Fibroblast of villous mesenchyme (primary cell): ENCODE results near the genes DNAJB12, MICU1, MRPS16 and MSS51.

DNA sequence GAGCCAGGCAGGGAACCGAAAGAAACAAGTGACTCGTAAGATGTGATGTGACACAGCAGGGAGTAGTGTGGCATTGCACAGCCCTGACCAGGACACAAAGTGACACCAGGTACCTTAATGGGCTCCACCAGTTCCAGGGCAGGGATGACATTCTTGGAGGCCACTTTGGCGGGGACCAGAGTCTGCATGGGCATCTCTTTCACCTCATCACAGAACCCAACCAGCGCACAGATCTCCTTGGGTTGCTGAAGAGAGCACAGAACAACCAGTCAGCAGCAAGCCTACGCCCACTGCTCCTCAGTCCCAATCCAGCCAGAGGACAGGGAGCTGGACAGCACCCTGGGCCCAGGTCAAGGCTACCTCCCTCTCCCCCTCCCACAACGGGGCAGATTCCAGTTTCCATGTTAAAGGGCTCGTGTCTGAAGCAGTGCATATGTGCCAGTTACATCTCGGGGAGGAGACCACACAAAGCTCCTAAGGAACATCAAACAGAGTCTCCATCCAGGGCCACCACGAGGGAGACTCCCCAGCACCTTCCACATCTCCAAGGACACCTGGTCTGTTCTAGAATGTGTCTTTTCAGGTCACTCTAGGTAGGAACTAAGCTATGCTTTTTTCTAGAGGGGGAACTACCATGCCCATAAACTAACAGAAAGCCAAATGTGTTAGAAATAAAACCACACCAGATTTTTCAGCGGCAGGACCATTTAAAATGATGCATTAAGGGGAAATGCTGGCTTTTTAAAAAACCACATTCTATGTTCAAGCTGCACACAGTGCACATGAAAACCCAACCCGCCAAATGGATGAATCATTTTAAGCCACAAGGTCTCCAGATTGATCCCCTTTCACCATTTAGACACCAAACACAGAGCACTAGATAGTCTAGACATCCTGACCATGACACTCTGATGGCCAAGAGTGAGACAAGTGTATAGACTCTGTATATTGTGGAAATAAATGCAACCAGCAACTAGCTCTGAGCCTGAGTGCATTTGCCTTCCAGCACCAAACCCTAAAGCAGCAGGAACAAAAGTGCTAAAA, 29.0 kb downstream of the PSAP start:
- CAGE, long polyA plus RNA, result no peak

GRCh38 chr10:71903549-71904244, 52.6 kb upstream of the PSAP start:
- CAGE, long polyA plus RNA, result no peak

DNA sequence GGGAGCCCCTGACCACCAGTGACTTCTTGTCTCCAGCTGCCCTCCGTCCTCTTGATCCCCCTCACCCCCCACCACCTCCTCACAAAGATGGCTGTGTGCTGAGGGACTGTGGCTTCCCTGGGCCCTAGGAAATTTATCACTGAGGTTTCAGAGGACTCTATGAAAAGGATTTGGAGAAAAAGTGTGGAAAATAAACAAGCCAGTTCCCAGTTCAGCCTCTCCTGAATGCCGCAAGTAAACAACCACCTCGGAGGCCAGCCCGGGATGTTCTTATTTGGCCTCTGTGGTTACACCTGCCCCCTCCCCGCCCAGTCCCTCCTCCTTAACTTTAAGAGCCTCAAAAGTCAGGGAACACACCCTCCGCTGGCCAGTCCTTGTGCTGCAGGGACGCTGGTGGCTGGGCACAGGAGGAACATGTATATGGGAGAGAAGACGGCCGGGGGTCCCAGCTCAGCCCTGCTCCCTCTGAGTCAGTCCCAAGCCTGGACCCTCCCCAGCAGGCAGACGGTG, 6.0 kb downstream of the CHST3 start:
- CAGE, long polyA plus RNA, result no peak

DNA sequence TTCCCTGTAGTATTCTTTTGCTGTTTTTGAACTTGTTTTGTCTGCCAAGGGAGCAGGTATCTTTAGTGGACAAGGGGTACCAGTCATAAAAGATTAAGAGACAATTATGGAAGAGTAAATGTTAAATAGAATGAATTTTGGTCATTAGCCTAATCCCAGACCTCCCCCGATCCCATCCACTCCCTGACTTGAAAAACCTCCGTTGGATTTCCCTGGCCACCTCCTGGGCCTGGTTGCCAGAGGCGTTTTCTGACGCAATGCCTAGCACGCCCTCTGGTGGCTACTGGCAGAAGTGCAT, 40.0 kb downstream of the SPOCK2 start:
- CAGE, long polyA plus RNA, result no peak

- CAGE, long polyA plus RNA, result no peak
These were observed 6.3 kb downstream of the SPOCK2 start for GRCh38 chr10:72081713-72082715.

DNA sequence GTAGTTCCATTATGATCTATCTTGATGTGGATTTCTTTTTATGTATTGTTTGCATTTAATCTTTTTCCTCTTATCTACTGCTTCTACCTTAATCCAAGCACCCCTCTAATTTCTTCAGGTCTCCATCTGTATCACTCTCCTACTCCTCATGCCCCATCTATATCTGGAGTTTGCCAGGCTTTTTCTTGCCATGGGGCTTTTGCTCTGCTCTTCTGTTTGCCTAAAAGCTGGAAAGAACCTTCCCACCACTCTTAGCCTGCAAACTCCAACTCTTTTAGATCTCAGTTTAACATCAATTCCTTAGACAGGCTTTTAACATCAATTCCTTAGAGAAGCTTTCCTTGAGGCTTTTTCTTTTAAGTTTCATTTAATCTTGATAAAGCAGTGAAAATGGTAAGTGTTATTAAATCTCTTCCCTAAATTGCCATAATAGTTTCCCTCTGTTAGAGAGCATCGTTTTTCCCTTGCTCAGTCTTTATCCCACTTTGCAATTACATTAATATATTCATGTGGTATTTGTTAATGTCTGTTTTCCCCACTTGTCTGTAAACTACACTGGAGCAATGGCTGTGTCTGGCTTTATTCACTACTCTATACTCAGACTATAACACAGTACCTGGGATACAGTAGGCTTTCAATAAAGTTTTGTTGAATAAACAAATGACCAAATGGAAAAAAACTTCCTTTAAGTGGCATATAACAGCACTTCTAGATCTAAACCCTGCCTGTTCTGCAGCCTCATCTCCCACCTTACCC, 57.0 kb upstream of the SPOCK2 start:
- CAGE, long polyA plus RNA, result no peak

DNA sequence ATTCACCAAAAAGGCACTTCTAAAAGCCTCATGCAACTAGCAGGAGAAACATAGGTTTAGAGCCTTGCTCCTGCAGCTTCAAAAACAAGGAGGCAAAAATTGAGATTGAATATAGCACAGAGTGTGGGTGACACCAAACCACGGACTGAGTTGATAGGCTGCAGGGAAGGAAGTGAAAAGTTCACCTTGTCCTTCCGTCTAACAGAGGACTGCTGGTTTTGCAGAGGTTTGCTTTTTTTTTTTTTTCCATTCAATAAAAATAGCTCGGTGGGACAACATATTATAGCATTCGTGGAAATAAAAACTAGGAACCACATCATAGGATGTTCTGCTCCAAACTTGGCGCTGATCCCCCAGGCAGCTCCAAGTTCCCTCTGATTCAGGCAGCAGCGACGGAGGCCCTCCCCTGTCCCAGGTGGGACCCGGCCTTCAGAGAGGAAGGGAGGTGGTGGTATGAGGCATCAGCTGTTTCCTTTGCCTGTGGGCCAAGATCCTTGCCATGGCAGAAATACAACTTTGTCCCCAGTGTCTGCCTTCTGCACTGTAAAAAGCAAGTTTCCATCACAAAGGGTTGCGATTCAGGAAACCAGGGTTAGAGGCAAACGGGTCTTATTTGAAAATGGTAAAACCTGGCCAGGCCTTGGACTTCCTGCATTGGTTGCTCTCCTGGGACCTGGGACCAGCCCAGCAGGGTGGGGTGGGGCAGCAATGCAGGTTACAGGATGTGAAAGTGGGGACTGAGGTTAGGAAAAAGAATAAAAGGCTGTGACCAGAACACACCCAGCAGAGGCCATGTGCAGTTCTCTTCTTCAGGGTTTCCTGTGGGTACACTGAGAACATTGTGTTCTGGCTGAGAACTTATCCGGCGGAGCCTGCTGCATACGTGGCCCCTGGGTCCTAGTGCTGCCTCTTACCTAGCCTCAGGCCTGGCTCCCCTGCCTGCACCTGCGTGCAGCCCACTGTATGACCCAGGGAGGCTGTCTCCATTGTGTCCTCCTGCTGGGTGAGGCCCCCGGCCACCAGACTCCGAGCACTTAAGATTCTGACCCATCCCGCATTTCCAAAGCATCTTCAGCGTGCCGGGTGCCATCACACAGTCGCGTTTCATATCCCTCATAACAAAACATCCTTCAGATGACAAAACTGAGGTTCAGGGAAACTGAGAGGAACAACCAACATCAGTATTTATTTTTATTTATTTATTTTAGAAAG, 25.2 kb upstream of the DDIT4 start:
- CAGE, long polyA plus RNA, result no peak

- CAGE, long polyA plus RNA, result no peak
These were observed 10.2 kb upstream of the DDIT4 start for GRCh38 chr10:72263432-72263975.

DNA sequence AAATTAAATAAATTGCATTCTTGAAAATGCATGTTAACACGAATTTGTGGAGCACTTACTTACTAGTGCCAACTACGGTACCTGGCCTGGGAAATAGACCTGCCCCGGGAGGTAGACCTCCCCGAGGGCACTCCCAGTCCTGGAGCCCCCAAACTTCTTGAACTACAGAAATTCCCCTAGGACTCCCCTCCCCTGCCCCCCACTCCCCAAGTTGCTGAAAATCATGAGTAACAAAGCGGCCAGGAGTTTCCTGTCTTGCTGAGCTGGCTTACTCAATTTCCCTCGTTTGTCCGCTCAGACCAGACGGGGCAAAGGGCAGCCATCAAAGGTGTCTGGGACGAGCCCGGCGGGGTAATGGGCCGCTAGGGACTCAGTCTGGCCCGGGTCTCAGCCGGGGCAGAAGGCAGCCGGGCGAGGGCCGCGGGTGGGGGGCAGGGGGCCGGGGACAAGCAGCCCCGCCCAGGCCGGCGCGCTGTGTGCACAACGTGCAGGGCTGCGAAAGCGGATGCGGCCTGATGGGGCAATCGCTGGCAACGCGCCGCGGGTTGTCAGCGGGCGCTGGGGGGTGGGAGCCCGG, 35.4 kb downstream of the DNAJB12 start:
- CAGE, long polyA plus RNA, result no peak

DNA sequence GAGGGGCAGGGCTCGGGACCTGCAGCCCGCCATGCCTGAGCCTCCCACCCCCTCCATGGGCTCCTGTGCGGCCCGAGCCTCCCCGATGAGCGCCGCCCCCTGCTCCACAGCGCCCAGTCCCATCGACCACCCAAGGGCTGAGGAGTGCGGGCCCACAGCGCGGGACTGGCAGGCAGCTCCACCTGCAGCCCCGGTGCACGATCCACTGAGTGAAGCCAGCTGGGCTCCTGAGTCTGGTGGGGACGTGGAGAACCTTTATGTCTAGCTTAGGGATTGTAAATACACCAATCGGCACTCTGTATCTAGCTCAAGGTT, 28.6 kb downstream of the DNAJB12 start:
- CAGE, long polyA plus RNA, result no peak

GRCh38 chr10:72349151-72349810, 5.4 kb downstream of the DNAJB12 start:
- CAGE, long polyA plus RNA, result no peak

DNA sequence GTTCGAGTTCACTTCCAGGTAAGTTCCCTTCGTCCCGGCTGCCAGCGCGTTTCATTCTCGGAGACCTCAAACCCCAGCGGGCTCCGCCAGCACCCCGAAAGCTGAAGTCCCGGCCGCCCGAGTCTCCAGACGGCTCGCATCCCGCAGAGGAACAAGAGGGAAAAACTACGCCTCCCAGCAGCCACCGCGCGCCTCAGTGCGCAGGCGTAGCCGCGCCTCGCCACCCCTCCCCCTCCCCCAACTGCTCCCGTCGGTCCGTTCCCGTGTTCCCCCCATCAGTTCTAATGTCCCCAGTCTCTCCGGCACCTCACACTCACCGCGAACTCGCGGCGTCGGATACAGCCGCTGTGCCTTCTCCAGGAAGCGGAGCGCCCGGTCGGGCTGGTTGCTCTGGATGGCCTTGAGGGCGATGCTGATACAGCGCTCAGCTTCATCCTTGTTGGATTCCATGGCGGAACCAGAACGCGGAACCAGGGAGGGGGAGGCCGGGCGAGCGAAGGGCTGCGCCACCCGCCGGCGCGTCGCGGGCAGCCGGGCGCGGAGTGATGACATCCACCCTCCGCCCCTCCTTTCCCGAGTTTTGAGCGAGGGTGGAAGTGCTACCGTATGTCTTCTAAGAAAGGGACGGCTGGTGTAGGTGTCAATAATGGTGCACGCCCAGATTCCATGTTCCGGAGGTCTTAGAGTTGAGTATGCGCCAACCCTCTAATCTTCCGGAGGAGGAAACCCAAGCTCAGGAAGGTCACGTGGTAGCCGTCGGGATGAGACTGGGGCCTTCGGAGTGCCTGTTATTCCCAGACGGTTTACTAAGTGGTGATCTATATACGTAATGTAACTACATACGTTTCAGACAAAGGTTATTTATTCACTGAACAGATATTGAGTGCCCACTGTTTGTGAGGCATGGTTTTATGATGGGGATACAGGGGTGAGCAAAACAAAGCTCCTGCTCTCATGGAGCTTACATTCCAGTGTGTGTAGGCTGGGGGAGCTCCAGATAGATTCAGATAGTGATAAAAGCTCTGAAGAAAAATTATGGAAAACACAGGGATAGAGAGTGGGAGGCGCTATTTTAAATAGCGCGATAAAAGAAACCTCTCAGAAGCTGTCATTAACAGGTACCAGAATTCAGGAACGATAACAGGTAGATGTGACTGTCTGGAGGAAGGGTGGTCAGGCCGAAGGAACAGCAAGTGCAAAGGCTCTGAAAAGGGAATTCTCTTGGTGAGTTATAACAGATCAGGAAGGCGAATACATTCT, at the start of gene DNAJB12:
DNAJB12 (minus strand) TSS at position 472 of the 1,260 bp plus-strand sequence.
- CAGE, long polyA plus RNA, result no peak

DNA sequence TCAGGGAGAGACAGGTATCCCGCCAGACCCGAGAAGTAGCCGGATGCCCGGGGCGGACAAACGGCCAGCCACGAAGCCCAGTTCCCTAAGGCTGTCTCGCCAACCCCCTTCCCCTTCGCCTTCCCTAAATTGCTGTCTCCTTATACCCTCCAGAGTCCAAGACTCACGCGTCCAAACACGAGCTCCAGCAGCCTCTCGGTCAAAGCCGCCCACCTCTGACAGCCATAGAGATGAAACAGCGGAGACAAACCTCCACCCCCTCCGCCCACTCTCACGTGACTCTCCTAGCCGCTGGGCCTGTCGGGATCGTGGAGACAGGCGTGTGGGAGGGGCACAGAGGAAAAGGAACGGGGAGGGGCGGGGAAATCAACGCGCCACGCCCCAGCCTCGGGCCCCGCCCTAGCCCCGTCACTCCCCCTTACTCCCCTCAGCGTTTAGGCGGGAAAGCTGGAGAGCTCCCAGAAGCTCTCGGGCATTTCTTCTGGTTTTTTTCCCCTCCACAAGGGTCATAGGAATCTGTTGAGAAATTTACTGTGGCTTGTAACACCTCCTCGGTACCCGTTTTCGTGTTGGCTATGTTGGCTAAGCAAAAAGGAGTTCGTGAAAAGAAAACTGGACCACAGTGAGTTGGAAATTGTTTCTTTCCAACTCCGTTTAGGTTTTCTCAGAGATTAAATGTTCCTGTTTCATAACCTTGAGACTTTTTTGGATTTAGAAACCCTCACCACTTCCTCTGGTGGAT, at the start of gene MICU1:
MICU1 (minus strand) TSS at position 237 of the 742 bp plus-strand sequence.
- CAGE, long polyA plus RNA, result no peak

GRCh38 chr10:72777013-72777493, 85.1 kb downstream of the MCU start:
- CAGE, long polyA plus RNA, result no peak

DNA sequence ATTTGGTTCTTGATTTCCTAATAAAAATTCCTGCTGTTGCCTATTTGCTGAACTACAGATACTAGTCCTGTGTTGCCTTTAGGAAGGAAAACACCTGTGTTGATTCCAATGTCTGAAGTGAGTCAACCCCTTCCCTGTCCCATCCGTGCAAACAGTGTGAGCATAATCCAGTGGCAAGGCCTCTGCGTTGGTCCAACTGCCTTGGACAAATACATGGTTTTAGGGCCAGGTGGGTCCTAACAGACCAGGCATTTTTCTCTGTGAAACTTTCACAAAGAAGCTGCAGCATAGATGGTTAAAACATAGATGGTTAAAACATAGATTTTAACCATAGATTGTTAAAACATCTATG, 1.7 kb downstream of the PLA2G12B start:
- CAGE, long polyA plus RNA, result no peak

- CAGE, long polyA plus RNA, result no peak
These were observed 3.3 kb downstream of the NUDT13 start for GRCh38 chr10:73113660-73113861.

GRCh38 chr10:73165871-73166187, 2.0 kb downstream of the ECD start:
- CAGE, long polyA plus RNA, result no peak

DNA sequence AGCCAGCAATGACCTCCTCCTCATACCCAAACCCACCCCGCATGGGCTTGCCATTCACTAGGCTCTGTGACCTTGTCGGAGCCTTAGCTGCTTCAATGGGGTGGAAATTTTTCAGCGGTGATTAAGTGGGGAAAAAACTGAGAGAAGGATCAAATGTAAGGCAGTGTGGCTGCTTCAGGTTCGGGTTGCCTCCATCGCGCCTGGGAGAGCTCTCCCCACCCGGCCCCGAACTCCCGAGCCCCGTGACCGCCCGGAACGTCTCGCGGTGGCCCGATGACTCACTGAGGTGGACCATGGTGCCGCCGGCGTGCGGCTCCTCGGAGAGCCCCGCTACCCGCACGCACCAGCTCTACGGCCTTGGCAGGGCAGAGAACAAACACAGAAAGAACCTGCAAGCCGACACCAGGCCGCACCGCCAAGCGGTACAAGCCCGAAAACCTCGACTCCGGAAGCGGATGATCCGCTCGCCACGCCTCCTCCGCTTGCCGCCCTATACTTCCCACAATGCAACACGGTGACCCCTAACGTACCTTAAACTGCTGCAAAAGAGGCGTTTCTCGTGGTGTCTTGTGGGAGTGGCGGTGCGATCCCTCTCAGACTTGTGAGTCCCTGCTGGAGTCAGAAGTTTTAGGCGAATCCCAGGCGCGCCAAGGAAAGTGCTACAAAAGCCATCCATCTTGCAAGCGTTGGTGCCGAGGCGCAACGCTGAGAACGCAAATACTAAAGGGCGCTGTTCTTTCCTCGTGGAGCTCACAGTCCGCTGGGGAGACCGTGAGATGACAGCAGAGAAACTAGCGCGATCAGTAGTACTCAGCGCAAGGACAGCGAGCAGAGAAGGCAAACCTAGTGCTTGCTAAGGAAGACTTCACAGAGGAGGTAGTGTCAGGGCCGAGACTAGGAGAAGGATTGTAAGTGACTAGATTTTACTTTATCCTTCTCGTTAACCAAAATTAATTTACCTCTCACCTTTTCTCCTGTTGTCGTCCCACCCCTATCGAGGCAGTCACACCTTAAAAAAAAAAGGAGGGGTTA, at the start of gene MRPS16:
MRPS16 (minus strand) TSS at position 457 of the 1,032 bp plus-strand sequence.
- CAGE, long polyA plus RNA, result no peak

DNA sequence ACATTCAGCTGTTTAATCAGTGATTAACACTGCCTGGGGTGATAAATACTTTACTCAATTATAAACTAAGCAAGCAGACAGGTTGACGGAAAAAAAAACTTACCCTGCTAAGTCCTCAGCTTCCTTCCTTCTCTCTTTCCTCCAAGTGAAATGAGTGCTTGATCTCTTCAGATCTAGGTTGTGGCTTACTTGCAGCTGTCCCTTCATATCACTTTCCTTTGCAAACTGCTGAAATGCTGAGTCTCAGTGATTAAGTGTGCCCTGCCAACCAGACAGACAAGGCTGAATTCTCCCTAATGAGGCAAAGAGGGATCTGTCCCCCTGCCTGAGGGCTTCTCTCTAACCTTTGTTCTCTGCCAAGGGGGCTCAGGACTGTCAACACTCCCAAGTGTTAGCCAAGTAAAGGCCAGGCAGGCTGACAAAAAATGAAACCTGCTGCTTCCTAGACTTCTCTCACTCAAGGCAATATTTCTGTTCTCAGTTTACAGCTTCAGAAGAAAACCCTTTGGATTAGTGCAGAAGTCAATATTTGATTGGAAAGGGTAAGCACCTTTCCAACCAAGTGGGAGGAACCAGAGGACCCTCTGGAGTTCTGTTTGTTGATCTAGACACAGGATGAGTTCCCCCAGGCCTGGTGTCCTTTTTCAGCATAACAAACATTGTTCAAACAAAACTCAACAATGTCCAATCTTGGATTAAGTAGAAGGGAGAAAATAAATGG, at the start of gene MSS51:
MSS51 (minus strand) TSS at position 152 of the 721 bp plus-strand sequence.
- CAGE, long polyA plus RNA, result no peak

DNA sequence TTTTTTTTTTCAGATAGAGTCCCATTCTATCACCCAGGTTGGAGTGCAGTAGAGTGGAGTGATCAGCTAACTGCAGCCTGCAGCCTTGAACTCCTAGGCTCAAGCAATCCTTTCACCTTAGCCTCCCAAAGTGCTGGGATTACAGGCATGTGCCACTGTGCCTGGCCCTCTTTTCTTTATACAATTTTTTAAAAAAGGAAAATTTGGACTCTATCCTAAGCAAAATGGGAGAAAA, 28.7 kb upstream of the MSS51 start:
- CAGE, long polyA plus RNA, result no peak